Measurements from ENCODE around the genes ERICH6B, RUBCNL and SUCLA2.

DNA sequence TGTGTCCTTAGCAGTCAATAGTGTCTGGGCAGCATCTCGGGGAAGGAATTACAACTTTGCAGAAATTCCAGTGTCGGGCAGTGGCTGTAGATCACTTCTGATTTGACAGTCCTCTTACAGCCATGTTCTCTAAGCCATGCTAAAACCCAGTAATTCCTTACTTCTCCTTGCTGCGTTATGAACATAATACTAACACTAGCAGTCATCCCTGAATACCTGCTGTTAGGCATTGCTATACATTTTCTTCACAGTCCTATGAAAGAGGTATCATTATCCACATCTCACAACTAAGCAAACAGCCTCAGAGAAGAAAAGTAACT, 3.3 kb downstream of the SLC25A30 start:
- PRO-cap: no peak
- RAMPAGE, long total RNA, 2 experiments: no peak in any of the 2 experiments

GRCh38 chr13:45511542-45511893, 46.8 kb downstream of the COG3 start:
- PRO-cap: no peak
- RAMPAGE, long total RNA, 2 experiments: no peak in any of the 2 experiments

DNA sequence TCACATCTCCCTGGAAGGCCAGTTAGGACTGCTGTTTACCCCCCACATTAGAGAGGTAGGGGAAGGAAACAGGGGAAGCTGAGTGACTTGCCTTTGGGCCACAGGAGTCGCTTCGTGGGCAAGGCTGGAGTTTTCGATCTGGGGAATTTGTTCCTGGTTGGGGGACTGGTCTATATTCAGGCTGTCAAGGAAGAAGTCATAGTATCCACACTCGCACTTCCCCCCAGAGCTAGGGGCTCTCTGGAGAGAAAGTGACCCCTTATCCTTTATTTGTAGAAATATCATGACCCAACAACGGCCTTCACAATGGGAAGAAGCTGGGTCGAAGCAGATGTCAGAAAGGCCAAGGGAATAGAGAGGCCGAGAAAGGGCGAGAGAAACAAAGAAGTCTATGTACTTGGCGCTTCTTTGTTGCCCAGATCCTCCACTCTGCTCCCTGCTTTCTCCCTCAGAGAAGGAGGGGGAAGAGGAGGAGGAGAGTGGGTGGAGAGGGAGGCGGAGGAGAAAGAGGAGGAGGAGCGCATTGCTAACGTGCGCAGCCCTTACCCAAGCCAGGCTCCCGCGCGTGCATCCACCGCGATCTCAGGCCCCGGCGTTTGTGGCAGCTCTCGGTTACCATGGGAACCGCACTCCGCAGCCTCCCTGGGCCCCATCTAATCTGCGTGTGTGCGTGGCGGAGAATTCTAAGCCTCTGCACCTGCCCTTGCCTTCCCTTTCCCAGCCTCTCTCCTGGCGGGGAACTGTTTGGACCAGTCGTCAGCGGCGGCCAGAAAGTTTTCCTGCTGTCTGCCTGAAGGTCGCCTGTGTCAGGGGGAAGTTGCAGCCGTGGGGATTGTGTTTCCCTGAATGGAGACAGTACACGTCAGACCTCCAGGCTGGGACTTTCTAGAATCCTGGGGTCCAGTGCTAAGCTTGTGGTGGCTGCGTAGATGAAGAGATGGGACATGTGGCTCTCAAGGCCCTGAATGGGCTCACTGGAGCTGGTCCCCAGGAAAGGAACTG, at the start of gene ERICH6B:
Gene ERICH6B (minus strand): TSS at position 601 of the 1,002 bp plus-strand sequence.
- PRO-cap: no peak
- RAMPAGE, long total RNA, 2 experiments: no peak in any of the 2 experiments

- PRO-cap: no peak
- RAMPAGE, long total RNA, 2 experiments: no peak in any of the 2 experiments
These were observed 67.2 kb downstream of the ZC3H13 start for GRCh38 chr13:45985175-45985868.

GRCh38 chr13:46113515-46113973, 8.7 kb upstream of the CPB2 start:
- PRO-cap: no peak
- RAMPAGE, long total RNA, 2 experiments: no peak in any of the 2 experiments

GRCh38 chr13:46122237-46122663, 17.4 kb upstream of the CPB2 start:
- PRO-cap: no peak
- RAMPAGE, long total RNA, 2 experiments: no peak in any of the 2 experiments

GRCh38 chr13:46154171-46154930, 27.6 kb downstream of the LCP1 start:
- PRO-cap: no peak
- RAMPAGE, long total RNA, 2 experiments: no peak in any of the 2 experiments

GRCh38 chr13:46176816-46177307, 5.1 kb downstream of the LCP1 start:
- PRO-cap: bidirectional peak, plus-strand start at chr13:46177078, minus-strand start at chr13:46176965
- RAMPAGE, long total RNA, 2 experiments: no peak in any of the 2 experiments

DNA sequence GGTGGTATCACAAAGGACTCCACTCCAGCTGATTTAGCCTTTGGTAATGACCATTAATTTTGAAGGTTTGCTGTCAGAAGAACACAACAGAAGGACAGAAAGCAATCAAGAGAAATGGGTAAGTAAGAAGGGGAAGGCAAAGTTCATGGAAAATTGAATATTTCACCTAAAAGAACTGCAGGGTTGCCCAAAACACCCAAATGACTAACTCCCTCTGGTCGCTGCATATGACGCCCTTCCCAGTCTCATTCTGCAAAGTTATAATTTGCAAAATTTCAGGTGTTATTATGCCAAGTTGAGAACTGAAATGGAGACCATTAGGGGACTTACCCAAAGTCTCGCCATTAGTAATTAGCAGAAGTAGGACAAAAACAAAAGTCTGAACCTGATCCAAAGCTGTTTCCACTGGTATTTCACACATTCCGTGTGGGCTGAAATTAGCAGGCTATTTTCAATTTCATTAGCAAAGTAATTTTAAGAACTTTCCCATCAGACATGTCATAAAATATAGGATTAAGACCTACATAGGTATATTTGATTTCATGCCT, 6.9 kb downstream of the RUBCNL start:
- PRO-cap: no peak
- RAMPAGE, long total RNA, 2 experiments: no peak in any of the 2 experiments

DNA sequence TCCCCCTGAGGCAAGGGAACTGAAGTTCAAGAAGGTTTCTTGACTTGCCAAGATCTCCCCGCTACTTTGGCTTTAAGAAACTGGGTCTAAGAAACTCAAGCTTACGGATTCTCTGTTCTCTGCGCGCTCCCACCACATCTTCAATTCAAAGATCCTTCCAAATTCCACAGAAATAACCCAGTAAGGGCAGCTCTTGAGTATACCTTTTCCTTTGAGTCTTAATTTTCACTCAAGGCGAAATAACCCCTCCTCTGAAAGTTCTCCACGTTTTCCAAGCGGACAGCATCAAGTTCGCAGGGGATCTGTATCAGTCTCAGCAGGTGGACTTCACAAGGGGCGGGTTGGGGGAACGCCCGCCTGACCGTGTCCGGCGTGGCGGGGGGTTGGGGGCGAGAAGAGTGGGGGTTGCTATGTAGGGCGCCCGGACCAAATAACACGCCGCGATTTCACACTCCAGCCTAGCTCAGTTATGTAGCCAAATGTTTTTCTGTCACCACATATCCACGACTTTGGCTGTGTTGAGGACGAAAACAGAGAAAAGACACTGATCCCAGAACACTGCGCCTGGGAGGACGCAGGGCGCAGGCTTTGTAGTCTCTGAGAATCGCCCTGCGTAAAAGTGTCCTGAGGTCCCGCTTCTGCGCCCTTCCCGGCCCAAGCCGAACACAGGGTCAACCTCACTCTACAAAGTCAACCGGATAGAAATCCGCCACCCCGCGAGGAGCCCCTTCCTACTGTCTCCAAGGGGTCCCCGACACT, 660 bp downstream of the RUBCNL start:
- PRO-cap: no peak
- RAMPAGE, long total RNA, 2 experiments: no peak in any of the 2 experiments

DNA sequence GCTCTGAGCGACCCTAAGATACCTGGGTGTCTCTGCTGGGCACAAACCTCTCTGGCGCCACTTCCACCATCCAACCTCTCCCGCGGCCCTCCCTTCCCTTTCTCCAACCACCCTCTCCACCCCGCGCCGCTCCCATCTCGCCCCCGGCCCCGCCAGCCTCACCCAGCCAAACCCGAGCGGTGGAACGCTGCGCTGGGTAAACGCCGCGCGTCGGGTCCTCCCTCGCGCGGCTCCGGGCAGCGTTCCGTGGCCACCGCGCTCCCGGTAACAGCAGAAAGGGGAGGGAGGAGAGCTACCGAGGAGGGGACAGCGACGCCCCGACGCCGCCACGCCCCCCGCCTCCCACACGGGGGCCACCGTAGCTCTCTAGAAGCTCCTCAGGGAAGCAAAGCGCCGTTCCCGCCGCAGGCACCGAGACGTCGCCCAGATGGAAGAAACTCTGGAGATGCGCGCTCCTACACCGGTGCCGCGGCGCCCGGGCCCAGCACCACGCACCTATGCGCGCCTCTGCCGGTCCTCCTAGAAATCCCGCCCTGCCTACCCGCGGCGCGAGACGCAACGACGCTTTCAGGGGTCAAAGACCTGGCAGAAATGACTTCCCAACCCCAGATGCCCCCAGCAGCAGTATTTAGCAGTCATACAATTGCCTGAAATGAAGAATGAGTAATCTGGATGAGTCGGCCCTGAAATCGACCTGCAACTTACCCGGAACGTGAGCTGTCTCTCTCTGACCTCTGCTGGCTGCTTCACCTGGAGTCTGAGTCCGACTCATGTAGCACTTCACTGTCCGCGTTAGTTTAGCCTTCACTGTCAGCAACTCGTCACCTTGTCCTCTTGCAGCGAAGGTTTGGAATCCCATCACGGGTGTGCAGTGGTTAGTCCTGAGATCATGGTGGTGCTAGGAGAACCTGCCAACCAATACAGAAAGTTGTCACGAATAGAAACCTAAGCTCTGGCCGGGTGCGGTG, at the start of gene RUBCNL:
Gene RUBCNL (minus strand): TSS at position 281 of the 968 bp plus-strand sequence.
- PRO-cap: bidirectional peak, plus-strand start at position 396 of the sequence, minus-strand start at position 272 of the sequence
- RAMPAGE, long total RNA, 2 experiments: start-site peak on the minus strand in 1 of 2 experiments, centred at position 264 of the sequence, 13 reads per replicate

- PRO-cap: no peak
- RAMPAGE, long total RNA, 2 experiments: start-site peak on the plus strand in 1 of 2 experiments, at chr13:46490857-46490867 at its widest, 7 reads per replicate
These were observed 62.2 kb upstream of the LRCH1 start for GRCh38 chr13:46490805-46491093.

GRCh38 chr13:46667184-46667335, 114.1 kb downstream of the LRCH1 start:
- PRO-cap: no peak
- RAMPAGE, long total RNA, 2 experiments: no peak in any of the 2 experiments

DNA sequence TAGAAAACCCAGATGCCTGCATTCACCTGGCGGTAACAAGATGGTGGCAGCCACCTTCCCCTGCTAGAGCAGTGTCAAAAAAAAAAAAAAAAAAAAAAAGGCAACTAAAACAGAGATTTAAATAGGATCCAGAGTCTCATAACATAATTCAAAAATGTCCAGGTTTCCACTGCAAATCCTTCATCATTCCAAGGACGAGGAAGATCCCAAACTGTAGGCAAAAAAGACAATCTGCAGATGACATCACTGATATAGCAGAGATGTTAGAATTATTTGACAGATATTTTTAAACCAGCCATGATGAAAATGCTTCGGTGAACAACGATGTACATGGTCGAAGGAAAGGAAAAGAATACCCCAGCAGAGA, 70.2 kb downstream of the ESD start:
- PRO-cap: no peak
- RAMPAGE, long total RNA, 2 experiments: no peak in any of the 2 experiments

DNA sequence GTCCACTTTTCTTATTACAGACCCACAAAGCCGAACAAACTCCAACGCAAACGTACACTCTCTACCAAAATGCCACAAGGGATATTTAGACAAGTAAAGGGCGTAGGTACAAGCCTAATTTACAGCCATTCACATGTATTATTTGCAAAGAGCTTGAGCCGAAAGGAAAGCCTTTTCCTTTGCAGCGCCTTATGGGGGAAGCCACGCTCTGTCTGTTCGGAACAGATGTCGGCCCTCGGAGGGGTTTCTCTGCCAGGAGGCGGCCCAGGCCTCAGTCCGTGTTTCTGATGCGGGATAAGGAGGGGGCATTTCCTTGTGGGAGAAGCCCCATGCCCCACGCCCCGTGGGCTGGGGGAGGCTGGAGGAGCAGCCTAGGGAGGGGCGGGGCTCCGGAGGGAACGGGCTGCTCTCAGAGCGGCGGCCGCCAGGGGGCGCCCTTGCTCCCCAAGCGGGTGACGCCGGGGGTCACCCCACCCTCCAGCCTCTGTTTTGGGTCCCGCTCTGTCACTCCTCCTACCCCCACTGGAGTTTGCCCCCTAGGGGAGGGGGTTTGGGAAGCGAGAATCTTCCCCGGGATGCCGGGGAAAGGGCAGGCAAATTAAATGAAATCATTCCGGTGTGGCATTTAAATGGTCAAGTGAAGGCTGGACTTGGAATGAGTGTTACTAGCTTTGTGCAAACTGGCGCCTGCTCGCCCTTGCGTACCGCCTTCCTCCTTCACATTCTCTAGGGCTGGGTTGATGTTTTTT, 2.9 kb downstream of the HTR2A start:
- PRO-cap: no peak
- RAMPAGE, long total RNA, 2 experiments: no peak in any of the 2 experiments

- PRO-cap: bidirectional peak, plus-strand start at chr13:48001380, minus-strand start at chr13:48001296
- RAMPAGE, long total RNA, 2 experiments: start-site peak on the minus strand in 2 of 2 experiments, at chr13:48001272-48001309 at its widest, 1,446 to 1,970 reads per replicate
These were observed at the start of gene SUCLA2 for GRCh38 chr13:48001156-48001949. TSS of gene SUCLA2 (minus strand) at chr13:48001273.

- PRO-cap: no peak
- RAMPAGE, long total RNA, 2 experiments: no peak in any of the 2 experiments
These were observed 2.0 kb downstream of the ITM2B start for GRCh38 chr13:48234812-48235551.

- PRO-cap: no peak
- RAMPAGE, long total RNA, 2 experiments: no peak in any of the 2 experiments
These were observed 23.2 kb downstream of the ITM2B start for GRCh38 chr13:48256052-48256697.

- PRO-cap: no peak
- RAMPAGE, long total RNA, 2 experiments: no peak in any of the 2 experiments
These were observed 18.1 kb downstream of the LPAR6 start for GRCh38 chr13:48394684-48395346.

GRCh38 chr13:48416993-48417397, 4.1 kb upstream of the LPAR6 start:
- PRO-cap: no peak
- RAMPAGE, long total RNA, 2 experiments: no peak in any of the 2 experiments

All from right atrium auricular region (tissue), 2 donors.